Measurements from ENCODE around the genes SLC25A6 and PRKX.

DNA sequence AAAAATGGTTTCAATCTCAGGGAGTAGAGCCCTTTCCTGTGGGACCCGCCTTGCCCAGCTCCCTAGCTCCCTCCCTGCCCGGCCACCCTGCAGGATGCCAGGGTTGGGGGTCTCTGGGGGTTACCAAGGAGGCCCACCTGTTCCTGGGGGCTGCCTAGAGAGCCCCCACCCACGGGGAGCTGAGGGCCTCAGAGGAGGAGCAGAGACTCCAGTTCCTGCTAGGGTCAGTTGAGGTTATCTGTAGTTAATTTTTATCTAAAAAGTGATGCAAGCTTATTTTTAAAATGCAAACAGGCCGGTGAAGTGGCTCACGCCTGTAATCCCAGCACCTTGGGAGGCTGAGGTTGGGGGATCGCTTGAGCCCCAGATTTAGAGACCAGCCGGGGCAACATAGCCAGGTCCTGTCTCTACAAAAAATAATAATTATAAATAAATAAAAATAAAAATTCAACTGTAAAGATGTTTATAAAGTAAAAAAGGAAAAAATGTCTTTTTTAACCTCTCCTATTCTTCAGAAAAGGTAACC is 18.6 kb upstream of the PLCXD1 start:
- PRO-cap, result no peak

DNA sequence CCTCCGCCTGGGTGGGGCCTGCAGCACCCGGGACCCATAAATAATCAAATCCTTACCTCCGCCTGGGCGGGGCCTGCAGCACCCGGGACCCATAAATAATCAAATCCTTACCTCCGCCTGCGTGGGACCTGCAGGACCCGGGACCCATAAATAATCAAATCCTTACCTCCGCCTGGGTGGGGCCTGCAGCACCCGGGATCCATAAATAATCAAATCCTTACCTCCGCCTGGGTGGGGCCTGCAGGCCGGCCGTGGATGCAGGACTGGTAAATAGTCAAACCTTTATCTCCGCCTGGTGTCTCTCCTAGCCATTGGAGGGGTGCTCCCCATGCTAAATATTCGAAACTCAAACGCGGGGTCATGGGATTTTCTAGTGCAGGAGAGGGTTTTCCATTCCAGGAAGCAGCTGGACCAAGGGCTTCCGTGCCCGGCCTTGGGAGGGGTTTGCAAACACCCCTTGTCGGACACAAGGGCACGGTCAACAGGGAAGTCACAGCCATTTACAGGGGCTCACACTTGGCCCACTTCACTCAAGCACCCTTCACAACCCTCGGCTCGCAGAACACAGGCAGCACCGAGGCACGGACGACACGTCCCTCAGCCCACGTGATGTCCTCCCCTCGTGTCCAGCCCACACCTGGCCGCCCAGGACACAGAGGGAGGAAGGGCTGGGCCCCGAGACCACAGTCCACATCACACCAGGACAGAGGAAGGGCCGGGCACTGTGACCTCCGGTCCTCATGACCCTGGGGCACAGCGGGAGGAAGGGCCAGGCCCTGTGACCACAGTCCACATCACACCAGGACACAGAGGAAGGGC is 10.4 kb upstream of the PLCXD1 start:
- PRO-cap, result no peak

DNA sequence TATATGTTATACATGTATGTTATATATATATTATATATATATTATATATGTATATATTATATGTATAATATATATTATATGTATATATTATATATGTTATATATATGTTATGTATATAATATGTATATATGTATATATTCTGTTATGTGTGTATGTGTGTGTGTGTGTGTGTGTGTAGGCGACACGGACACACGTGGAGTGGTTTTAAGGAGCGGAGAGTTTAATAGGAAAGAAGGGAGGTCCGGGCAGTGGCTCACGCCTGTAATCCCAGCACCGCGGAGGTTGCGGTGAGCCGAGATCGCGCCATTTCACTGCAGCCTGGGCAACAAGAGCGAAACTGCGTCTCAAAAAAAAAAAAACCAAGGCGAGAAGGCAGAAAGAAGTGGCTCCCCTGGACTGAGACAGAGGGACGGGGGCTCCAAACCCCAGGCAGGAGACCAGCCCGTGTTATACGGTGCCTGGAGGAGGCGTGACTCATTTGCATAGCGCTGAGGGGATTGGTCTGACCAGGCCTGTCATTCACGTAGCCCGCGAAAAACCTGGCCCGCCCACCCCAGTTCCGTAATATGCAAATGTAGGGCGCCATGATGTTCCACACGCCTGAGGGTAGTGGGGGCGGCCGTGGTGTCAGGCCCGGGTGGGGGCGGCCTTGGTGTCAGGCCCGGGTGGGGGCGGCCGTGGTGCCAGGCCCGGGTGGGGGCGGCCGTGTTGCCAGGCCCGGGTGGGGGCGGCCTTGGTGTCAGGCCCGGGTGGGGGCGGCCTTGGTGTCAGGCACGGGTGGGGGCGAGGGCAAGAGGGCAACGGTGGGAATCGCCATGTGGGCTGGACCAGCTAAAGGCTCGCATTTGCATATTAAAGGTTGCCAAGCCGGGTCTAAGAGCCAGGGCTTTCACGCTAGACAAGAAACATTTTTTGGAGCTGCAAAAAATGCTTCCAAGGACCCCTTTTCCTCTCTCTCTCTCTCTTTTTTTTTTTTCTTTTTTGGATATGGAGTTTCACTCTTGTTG is 2.0 kb downstream of the PLCXD1 start:
- PRO-cap, result unidirectional peak, minus-strand start at position 403 of the sequence

- PRO-cap, result bidirectional peak, plus-strand start at chrX:319163, minus-strand start at chrX:318796; unidirectional peak, plus-strand start at chrX:319326
Measured at GRCh38 chrX:318980-319607, 498 bp upstream of the GTPBP6 start.

DNA sequence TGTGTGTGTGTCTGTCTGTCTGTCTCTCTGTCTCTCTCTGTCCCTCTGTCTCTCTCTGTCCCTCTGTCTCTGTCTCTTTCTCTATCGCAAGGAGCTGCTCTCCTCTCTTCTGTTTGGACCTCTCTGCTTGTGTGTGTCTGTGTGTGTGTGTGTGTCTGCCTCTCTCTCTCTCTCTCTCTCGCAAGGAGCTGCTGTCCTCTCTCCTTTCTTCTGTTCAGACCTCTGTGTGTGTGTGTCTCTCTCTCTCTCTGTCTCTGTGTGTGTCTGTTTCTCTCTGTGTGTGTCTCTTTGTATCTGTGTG is 221.2 kb downstream of the CRLF2 start:
- PRO-cap, result no peak

- PRO-cap, result no peak
Measured at GRCh38 chrX:1361761-1362781, 25.5 kb downstream of the IL3RA start.

GRCh38 chrX:1387494-1388153 is 4.3 kb downstream of the SLC25A6 start:
- PRO-cap, result no peak

- PRO-cap, result bidirectional peak, plus-strand start at chrX:1392367, minus-strand start at chrX:1392112
Measured at GRCh38 chrX:1391877-1392258, at the start of gene SLC25A6. TSS of gene SLC25A6 (minus strand) at chrX:1392113.

DNA sequence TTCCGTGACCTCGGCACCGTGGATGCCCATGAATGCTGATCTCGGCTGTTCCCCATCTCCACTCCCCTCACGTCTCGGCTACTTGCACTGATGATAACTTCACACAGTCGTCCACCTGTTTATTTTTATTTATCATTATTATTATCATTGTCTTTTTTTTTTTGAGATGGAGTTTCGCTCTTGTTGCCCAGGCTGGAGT is 23.3 kb upstream of the SLC25A6 start:
- PRO-cap, result no peak

DNA sequence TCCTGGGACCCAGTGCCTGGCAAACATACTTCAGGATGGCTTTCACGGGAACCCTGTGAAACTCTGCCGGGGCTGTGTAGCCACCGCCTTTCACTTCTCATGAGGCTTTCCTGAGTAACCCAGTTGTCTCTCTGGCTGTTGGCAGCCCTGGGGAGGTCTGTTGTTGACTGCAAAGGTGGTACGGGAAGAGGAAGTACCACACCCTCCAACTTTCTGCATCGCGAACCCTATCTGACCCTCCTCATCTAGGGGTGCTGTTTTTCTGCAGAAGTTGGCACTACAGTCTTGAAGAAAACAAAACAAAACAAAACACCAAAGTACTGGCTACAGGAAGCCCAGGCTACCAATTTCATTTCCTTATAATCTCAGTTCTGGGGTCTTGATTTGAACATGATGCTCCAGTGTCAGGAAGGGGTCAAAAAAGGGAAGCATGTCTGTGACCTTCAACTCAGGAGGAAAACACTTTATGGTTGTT is 18.0 kb upstream of the P2RY8 start:
- PRO-cap, result no peak

DNA sequence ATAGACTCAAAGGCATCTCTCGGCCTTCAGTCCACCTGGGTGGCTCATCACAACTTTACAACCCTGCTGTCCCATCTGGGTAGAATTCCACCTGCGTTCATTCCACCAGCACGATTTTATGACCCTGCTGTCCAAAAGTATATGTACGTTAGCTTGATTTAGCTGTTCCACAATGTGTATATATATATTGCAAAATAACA is 213.8 kb downstream of the ASMT start:
- PRO-cap, result no peak

DNA sequence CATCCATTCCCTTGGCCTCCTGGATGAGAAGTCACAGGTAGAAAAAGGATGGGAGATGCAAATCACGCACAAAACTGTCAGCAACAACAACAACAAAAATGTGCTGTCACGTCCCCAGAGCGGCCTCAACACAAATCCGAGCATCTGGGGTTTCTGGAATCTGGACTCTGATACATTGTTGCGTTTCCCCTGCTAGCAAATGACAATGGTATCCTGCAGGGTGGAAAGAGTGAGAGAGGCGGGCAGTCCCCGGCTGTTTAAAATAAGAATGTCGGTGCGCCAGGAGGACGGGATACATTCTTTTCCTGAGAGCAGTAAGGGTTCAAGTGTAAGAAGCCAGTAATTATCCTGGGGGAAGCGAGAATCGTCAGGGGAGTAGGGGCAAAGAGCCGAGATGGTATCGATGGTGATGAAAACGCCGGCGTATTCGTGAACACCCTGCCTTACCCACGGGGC is 310.2 kb downstream of the ASMT start:
- PRO-cap, result no peak

DNA sequence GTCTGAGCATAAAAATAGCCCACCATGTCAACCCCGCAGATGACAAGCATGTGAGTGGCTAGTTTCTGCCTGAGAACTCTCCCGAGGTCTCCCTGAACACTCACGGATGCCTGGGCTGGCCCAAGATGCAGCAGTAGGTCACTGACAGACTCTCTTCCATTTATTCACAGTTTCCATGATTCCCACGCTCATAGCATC is 158.3 kb downstream of the DHRSX start:
- PRO-cap, result no peak

GRCh38 chrX:2370672-2371384 is 129.9 kb downstream of the DHRSX start:
- PRO-cap, result no peak

DNA sequence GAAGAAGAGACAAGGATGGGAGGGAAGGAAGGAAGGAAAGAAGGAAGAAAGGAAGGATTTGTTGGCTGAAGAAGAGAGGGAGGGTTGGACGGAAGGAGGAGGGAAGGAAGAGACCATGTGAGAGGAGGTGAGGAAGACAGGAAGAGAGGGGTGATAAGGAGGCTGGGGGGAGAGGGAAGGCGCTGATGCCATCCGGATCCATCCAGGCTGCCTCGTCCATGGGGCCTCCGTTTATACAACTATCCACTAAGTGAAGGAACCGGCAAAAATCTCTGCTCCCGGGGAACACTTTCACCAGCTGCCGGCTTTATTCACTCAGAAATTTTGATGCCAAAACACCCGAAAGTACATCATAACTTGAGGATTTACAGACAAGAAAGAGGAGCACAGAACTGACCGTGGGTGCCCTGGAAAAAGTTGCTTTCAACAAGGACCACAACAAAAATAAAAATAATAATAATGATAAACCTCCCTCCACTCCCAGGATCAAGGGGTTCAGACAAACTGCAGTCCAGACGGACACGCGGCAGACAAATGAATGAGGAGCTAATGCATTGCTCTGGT is 14.8 kb downstream of the DHRSX start:
- PRO-cap, result no peak

GRCh38 chrX:2549688-2550295 is 49.0 kb upstream of the DHRSX start:
- PRO-cap, result no peak

- PRO-cap, result no peak
Measured at GRCh38 chrX:2651048-2651294, 40.1 kb upstream of the CD99 start.

GRCh38 chrX:2767382-2767978 is 15.6 kb downstream of the XG start:
- PRO-cap, result no peak

DNA sequence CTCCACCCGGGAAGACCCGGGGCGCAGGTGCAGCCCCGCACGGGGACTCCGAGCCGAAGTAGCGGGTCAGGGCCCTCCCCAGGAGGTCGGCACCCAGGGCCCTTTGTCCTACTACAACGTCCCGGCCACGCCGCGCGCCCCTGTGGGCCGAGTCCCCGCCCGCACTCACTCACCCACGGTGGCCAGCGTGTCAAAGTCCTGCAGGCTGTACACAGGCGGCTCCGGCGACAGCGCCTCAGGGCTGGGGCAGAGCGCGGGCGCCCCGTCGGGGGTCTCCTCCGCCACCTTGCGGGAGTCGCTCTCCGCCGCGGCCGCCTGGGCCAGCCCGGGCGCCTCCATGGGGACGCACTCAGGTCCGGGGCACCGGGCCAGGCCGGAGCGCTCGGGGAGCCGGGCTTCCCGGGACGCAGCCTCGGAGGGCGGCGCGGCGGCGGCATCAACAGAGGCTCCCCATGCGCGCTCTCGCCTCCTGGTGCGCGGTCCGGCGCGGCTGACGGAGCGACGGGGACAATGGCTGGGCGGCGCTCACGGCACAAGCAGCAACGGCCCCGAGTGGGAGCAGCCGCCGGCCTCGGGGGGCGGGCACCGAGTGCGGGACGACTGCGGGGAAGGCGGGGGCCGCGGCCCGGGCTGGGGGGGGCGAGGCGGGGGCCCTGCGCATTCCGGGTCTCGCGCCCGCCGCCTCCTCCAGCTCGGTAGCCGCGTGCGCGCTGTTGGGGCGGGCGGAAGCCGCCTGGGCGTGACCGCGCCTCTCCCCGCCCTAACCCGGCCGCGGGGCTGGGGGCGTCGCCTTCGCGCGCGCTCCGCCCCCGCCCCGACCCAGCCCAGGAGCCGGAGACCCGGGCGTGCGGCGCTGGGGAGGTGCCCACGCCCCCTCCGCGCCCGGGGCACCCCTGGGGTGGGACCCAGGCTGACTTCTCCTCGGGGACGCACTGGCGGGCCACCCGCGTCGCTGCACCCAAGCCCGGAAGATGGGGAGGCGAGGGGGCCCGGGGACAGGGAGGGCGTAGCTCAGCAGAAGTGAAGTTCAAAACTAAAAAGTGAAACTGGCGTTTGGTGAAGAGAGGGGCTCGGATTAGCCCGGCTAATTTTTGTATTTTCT is at the start of gene PRKX:
Gene PRKX, minus strand, starts transcription at position 735 of the 1,102 bp plus-strand sequence.
- PRO-cap, result bidirectional peak, plus-strand start at position 822 of the sequence, minus-strand start at position 694 of the sequence

- PRO-cap, result no peak
Measured at GRCh38 chrX:4710470-4711263, 997.2 kb upstream of the PRKX start.